ReNcell CX (cell line): ENCODE measurements around the genes AOC2, PTGES3L and RPL27.

- PRO-cap = no peak
Observed at GRCh38 chr17:42553865-42554147, 1.1 kb downstream of the HSD17B1 start.

- PRO-cap = no peak
Observed at GRCh38 chr17:42666401-42667273, 7.6 kb downstream of the TUBG2 start.

DNA sequence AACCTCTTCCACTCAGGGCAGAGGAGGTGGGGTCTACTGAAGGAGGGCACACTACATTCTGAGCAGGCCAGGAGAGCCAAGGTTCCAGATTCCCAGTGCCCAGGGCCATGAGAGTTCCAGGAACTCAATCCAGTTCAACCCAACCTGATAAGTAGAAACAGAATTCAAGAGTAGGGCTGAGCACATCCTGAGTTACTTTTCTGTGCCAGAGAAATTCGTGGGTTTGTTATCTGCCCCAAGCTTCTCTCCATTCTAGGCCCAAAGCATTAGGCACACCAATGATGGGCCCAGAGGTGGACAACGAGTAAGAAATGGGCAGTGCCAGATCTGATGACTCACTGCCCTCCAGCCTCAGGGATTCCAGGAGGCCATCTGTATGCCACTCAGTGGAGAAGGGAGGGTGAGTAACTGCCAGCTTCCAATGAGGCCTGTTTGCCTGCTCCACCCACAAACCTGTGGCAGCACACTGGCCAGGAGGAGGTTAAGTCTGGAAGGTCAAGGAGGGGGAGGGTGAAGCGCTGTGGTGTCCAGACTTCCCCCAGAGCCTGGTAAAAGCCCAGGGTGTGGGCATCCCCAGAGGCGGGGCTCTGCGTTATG lies 8.3 kb downstream of the TUBG2 start:
- PRO-cap = no peak

- PRO-cap = no peak
Observed at GRCh38 chr17:42678925-42679495, 2.2 kb upstream of the PLEKHH3 start.

DNA sequence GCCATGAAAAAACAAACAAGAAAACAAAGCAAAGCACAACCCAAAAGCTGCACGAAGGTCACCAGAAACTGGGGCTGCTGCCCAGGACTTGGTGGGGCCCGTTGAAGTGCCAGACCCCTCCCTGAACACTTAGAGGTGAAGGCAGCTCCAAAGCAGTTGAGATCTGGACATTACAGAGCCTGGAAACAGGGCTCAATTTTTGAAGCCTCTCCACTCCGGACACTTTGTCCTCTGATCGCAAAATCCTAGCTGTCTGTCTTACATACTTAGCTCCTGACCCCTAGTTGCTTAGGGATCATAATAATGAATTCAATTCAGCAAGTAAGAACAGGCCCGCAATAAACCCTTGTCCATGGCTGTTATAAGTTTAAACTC lies 4.8 kb upstream of the EZH1 start:
- PRO-cap = no peak

GRCh38 chr17:42795449-42796348 lies 2.8 kb downstream of the COA3 start:
- PRO-cap = no peak

GRCh38 chr17:42844363-42844897 lies at the start of gene AOC2:
Gene AOC2, plus strand, starts transcription at chr17:42844580.
- PRO-cap = no peak

DNA sequence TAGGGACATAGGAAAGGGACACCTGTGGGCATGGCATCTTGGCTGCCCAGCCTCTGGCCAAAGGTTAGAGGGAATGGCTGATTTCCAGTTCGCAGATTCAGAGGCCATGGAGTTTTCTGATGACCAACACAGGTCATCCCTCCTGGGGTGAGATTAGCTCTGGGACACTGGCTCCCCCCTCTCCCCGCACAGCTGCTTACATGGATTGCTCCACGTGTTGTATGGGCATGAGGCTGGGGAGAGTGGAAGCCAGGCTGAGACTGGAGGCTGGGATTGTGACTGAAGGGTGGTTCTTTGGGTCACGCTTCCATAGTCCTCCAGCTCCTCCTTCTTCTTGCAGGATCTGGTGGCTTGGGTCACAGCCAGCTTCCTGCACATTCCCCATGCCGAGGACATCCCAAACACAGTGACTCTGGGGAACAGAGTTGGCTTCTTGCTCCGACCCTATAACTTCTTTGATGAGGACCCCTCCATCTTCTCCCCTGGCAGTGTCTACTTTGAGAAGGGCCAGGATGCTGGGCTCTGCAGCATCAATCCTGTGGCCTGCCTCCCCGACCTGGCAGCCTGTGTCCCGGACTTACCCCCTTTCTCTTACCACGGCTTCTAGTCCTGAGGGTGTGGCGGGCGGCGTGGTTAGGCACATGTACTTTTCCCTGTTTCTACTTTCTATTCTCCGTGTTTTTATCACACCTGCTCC lies 1.1 kb upstream of the AOC3 start:
- PRO-cap = no peak

- PRO-cap = no peak
Observed at GRCh38 chr17:42979381-42979751, 514 bp downstream of the PTGES3L start.

DNA sequence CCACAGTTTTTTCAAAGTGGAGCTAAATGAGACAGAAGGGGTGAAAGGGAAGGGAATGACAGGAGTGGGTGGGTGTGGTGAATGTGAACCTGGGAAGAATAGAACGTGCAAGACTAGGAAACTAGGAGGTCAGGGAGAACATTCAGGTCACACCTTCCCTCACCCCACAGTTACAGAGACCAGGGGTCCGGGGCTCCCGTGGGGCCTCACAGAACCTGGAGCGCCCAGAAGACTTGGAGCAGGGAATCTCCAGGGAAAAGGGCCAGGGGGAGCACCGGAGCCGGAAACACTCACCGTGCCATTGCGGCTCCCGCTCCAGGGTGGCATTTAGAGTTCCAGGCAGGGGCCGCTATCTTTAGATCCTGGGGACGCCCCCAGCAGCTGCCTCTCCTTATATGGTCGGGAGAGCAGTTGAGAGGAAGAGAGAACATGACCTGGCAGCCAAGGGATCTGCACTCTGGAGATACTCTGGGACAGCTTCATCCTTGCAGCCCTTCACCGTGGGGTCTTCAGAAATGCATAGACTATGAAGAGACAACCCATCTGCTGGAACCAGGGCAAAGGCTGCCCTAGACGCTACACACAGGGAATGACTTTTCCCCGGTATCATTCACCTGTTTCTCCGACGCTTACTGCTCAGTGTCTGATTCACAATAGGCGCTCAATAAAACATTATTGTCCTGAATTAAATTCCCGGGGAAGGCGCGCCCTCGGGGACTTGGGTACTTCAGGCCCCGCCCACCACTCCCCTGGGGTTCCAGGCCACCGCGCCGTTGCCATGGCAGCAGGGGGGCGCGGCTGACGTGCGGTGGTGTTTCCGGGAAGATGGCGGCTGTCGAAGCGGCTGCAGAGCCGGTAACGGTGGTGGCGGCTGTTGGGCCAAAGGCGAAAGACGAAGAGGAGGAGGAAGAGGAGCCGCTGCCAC lies at the start of gene PTGES3L:
TSS of gene PTGES3L (minus strand) at position 329 of the 925 bp plus-strand sequence.
- PRO-cap = bidirectional peak, plus-strand start at position 299 of the sequence, minus-strand start at position 316 of the sequence; bidirectional peak, plus-strand start at position 820 of the sequence, minus-strand start at position 651 of the sequence

- PRO-cap = unidirectional peak, minus-strand start at chr17:42998010; bidirectional peak, plus-strand start at chr17:42998455, minus-strand start at chr17:42998196
Observed at GRCh38 chr17:42997833-42999080, at the start of gene RPL27. Gene RPL27, plus strand, starts transcription at chr17:42998419.

DNA sequence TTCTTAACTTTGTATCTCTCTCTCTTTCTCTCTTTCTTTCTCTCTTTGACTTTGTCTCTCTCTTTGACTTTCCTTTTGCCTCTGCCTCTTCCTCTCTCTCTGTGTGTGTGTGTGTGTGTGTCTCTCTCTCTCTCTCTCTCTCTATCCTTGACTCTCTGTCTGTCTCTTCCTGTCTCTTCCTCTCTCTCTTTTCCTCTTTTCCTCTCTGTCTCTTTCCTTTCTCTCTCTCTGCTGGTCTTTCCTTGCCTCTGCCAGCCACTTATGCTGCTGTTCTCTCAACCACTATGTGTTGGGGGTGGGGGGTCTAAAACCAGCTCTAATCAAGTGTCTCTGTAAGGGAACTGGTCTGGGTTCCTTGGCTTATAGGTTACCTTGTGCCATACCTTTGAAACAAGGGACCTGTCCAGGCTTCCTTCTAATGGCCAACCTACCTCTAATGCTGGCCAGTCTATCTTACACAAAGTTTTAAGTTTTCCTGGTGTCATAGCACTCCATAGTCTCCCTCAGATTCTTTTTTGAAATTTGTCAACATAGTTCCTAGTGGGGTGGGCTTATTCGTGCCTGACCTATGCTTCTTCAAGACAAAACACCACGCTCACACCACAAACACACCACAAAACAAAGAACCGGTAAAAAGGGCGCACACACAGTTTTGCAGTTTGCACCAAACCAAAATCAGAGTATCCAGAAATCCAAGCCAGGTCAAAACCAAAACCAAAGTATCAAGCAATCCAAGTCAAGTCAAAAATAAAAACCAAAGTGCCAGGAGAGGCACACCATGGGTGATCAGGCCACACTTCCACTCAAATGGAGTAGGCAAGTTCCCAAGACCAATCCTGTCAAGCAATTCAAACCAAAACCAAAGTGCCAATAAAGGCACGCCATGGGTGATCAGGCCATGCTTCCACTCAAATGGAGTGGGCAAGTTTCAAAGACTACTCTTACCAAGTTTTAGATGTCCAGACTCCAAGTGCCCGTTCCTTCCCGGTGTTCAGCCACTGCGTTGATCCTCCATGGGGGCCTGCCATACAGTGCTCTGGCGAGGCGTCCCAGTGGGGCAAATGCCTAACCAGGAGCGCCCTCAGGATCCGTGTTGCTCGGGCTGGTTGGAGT lies 4.6 kb upstream of the NBR1 start:
- PRO-cap = no peak

DNA sequence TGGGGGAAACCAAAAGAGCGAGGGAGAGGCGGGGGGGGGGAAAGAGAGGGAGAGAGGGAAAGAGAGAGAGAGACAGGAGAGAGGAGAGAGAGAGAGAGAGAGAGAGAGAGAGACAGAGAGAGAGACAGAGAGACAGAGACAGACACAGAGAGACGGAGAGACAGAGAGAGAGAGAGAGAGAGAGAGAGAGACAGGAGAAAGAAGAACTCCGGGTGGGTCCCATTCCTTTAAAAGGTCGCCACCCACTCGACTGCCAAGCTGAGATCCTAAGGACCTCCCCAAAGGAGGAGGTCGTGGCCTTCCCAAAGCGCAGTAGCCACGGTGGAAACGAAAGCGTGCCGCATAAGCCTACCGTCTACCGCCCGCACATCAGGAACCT lies 11.0 kb upstream of the CCDC200 start:
- PRO-cap = no peak

DNA sequence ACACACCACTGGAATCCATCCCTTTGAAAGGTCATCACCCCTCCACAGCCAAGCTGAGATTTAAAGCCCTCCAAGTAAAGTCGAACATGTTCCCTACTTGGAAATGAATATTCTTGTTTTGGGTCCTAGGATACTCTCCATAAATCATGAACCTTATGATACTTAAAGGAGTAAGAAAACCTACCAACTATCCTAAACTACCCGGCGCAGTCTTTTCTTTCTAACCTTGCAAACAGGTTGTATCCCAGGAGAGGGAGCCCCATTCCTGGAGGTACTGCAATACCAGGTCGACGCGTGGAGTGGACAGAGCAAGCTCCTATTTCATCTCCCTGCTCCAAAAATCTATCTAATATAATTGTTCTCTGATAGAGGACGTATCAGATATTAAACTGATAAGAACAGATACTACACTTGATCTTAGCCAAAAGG lies 11.8 kb upstream of the ARL4D start:
- PRO-cap = no peak

GRCh38 chr17:43389006-43389987 lies 9.5 kb upstream of the ARL4D start:
- PRO-cap = bidirectional peak, plus-strand start at chr17:43389345, minus-strand start at chr17:43389145; bidirectional peak, plus-strand start at chr17:43389651, minus-strand start at chr17:43389467

GRCh38 chr17:43393927-43394476 lies 4.8 kb upstream of the ARL4D start:
- PRO-cap = no peak

GRCh38 chr17:43449611-43450267 lies 34.0 kb upstream of the DHX8 start:
- PRO-cap = no peak

DNA sequence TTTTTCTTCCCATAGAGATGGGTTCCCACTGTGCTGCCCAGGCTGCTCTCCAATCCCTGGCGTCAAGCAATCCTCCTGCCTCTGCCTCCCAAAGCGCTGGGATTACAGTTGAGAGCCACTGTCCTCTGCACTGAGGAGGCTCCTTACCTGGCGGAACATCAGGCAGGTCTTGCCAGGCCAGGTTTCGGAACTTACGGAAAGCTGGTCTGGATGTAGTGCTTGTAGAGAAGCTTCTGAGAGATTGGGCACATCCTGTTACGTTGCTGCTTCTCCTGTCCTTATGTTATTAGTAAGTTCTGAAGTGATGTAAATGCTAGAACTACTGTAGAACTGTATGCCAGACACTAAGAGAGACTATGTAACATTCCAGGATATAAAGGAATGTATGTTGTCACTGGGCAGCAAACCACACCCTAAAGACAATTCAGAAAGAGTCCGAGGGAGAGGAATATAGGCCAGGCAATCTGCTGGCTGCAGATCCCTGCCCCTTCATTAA lies 21.1 kb downstream of the ETV4 start:
- PRO-cap = no peak

DNA sequence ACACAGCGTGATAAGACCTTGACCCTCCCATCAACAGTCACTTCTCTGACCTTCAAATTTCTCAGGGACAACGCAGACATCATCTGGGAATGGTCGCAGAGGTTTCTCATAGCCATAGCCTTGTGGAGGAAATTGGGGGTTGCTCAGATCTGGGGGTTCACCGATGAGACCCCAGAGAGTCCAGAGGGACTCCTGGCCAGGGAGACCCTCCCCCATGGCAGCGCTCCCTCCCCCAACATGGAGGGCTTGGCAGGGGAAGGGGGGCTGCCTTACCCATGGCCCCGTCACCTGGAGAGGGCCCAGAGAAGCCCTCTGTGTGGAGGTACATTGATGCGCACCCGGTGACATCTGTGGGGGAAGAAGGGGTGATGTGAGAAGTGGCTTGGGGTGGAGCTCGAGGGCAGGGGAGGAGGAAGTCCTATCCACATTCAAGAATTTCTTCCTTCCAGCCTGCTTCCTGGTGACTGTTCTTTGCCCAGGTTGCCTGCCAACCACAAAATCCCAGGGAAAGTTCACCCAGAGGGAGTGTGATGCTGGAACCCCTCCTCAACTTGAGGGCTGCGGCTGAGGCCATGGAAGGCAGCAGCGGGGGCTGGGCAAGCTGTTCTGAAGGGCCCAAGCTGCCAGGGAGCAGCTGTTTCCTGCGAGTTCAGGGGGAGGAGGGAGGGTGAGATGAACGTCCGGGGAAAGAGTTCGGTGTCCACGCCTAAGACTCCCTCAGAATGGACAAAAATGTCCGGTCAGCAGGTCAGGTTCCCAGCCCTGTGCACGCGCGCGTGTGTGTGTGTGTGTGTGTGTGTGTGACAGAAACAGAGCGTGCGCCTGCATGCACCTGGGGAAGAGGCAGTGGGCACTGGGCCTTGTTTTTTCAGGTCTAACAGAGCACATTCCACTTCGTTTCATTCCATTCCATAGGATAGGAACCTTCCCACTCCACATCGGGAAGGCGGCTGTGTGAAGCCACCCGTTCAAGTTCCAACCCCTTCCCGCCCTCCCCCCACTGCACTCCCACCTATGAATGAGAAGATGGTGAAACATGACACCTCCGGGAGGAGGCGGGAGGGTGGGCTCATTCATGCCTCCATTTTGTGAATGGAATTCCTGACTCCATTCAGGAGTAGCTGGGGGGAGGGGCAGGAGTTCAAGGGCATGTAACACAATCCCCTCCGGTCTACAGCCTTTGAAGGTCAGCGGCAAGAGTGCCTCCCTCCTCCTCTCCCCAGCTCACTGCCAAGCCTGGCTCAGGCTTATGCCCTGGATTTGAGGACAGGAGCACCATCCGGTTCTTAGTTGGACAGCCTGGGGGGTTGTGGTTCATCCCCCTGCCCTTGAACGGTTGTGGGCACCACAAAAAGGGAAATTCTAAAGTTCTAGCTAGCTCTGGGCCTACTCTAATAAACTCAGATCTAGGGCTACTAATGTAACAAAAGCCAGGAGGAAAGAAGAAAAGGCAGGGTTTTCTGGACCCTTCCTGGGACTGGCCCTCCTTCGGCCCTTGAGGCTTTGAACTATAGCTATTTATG lies 15.7 kb downstream of the ETV4 start:
- PRO-cap = unidirectional peak, minus-strand start at position 950 of the sequence

DNA sequence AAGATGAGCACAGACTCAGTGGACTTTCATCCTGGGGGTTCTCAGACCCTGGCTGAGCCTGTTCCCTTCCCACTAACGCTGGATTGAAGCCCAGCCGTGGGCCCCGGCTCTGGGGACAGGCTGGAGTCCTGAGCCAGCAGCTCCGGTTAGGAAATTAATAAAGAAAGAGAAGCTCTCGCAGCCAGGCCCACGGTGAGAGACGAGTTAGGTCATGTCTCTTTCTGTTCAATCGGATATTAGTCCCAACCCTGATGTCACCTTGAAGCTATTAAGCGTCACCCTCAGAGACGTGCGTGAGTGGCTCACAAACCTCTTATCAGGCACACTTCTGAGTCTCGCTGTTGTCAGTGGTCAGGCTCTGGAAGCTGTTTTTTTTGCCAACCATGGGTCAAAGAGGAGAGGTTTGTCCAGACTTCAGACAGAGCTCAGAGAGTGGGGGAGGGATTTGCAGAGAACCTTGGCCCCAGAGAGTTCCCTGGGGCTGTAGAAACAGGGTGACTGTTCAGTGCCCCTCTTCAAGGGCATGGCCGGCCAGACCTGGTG lies 27.0 kb downstream of the MEOX1 start:
- PRO-cap = no peak